Helper T cell (primary cell): ENCODE measurements around a stretch of chr13.

DNA sequence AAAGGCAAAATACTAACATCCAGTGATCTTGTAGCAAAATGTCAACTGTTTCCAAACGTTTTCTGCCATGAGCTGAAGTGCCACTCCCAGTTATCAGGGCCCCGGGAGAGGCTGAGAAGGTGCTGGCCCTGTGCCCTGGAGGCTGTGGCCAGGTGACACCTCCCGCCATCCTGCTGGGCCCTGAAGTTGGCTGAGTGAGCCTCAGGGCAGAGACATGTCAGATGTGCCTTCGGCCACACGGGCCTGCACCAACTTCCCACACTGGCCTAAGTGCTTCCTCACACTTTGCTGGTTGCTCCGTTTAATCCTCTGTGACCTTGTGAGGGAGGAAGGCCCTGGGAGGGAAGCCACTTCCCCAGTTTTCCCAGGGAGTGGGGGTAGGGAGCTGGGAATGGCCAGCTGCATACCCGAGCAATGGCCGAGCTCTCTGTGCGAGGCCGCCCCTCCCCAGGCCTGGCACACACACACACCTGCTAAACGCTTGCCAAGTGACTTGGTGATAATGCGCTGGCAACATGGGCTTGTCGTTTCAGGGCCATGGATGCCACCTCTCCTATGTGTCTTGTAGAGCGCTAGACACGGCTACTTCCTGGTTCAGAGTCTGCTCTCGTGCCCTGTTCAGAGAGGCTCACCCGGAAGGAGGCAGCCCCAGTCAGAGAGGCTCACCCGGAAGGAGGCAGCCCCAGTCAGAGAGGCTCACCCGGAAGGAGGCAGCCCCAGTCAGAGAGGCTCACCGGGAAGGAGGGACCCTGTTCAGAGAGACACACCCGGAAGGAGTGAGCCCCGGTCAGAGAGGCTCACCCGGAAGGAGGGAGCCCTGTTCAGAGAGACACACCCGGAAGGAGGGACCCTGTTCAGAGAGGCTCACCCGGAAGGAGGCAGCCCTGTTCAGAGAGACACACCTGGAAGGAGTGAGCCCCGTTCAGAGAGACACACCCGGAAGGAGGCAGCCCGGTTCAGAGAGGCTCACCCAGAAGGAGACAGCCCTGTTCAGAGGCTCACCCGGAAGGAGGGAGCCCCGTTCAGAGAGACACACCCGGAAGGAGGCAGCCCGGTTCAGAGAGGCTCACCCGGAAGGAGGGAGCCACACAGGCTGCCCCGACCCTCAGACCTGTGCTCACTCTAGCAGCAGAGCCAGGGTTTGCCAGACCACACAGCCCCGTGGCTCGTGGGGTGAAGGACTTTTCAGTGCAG is 4.4 kb downstream of the ADPRHL1 start:
- PRO-cap, 2 experiments: peak in 1 of 2 experiments; most common plus-strand start position 887 of the sequence (in 1); most common minus-strand start position 591 of the sequence (in 1)

GRCh38 chr13:113472178-113472912 is 18.2 kb downstream of the DCUN1D2 start:
- PRO-cap, 2 experiments: no peak in any of the 2 experiments

DNA sequence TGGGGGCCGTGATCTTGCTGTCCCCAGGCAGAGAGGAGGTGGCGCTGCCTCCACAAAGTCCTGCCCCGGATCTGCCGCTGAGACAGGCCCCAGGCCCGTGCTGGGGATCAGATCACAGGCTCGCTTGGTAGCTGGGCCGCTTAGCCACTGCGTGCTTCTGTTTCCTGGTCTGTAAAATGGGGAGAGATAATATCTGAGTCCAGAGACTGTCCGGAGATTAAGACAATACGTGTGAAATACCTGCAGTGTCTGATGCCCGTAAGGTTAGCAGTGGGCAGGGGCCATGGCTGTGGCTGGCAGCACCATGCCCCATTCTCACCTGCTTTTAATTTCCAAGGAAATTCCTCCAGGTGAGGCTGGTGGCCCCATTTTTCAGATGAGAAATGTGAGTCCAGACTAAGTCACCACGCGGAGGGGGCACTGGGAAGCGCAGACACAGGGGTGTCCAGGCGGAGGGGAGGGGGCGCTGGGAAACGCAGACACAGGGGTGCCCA is 3.3 kb downstream of the GRK1 start:
- PRO-cap, 2 experiments: no peak in any of the 2 experiments

DNA sequence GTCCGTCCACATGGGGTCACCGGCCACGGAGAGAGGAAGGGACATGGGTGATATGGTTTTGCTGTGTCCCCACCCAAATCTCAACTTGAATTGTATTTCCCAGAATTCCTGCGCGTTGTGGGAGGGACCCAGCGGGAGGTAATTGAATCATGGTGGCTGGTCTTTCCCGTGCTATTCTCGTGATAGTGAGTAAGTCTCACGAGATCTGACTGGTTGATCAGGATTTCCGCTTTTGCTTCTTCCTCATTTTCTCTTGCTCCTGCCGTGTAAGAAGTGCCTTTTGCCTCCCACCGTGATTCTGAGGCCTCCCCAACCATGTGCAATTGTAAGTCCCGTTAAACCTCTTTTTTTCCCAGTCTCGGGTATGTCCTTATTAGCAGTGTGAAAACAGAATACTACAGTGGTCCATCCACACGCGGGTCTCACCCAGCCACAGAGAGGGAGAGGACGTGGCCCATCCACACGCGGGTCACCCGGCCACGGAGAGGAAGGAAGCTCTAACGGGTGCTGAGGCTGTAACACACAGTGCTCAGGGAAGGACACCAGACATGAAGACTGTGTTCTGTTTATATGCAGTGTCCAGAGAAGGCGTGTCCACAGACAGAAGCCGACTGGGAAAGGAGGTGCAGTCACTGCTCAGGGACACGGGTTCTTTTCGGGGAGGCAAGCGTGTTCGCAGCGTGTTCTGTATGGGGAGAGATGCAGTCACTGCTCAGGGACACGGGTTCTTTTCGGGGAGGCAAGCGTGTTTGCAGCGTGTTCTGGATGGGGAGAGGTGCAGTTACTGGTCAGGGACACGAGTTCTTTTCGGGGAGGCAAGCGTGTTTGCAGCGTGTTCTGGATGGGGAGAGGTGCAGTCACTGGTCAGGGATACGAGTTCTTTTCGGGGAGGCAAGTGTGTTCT is 48.3 kb downstream of the GAS6 start:
- PRO-cap, 2 experiments: peak in 2 of 2 experiments; most common plus-strand start position 246 of the sequence (in 2)

DNA sequence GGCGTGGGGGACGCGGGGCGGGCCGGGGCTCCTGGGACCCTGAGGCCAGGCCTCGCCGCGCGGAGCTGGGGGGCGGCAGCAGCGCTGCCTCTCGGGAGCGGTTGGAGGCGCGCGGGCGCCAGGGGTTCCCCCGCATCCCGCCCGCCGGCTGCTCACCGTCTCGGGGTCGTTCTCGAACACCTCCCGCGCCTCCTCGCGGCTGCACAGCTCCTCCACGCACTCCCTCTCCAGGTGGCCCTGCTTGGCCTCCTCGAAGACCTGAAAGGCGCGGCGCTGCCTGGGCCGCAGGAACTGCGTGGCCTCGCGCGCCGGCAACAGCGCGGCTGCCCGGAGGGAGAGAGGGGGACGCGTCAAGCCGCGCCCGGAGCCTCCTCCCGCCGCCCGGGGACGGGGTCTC is 459 bp downstream of the GAS6 start:
- PRO-cap, 2 experiments: no peak in any of the 2 experiments

DNA sequence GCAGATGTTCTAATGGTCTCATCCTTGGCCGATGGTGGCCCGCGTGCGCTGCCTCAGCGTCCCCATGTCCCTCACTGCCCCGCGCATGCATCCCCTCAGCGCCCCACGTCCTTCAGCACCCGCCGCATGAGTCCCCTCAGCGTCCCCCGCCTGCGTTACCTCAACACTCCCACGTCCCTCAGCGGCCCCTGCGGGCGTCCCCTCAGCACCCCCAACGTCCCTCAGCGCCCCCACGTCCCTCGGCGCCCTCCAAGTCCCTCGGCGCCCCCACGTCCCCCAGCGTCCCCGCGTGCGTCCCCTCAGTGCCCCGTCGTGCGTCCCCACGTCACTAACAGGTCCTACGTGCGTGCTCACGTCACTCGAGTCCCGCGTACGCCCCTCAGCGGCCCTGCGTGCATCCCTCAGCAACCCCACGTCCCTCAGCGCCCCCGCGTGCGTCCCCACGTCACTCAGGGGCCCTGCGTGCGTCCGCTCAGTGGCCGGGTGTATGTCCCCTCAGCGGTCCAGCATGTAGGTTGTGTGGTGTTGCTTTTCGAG is 19.4 kb upstream of the GAS6 start:
- PRO-cap, 2 experiments: no peak in any of the 2 experiments

GRCh38 chr13:113928627-113929154 is 45.2 kb downstream of the C13orf46 start:
- PRO-cap, 2 experiments: no peak in any of the 2 experiments

GRCh38 chr13:113935476-113935965 is 38.4 kb downstream of the C13orf46 start:
- PRO-cap, 2 experiments: no peak in any of the 2 experiments

DNA sequence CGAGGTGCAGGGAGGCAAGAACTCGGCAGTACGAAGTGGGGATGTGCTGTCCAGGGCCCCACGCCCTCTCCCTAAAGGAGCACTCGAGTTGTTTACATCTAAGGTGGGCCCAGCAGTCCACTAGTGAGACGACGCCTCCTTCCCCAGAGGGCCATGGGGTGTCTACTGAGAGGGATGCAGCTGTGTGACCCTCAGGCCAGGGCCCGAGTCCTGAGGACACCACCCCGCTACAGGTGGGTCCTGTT is 4.2 kb downstream of the C13orf46 start:
- PRO-cap, 2 experiments: no peak in any of the 2 experiments

DNA sequence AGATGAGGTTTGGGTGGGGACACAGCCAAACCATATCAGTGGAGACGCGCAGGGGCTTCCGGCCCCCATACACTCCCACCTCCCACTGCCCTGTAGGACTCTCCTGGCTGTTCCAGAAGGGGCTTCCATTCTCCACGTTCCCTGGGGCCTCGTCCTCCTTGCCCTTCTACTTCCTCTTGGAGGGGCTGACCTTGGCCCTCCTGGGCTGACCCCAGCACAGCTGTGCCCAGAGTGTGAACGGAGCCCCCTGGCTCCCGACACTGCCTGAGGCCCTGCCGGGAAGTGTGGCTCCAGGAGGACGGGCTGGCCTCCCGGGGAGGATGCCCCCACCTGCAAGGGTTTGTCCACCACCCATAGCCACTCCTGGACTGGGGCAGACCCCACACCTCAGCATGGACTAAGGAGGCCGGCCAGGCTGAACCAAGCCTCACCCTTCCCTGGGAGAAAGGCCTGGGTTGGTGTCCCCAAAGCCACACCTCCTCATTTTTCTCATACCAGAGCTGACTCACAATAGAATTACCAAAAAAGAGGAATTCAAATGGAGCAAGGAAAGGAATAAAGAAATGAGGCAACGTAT is 2.8 kb upstream of the C13orf46 start:
- PRO-cap, 2 experiments: no peak in any of the 2 experiments

GRCh38 chr13:114025147-114025711 is 51.4 kb upstream of the C13orf46 start:
- PRO-cap, 2 experiments: no peak in any of the 2 experiments

- PRO-cap, 2 experiments: no peak in any of the 2 experiments
These were observed 63.0 kb upstream of the C13orf46 start for GRCh38 chr13:114036783-114037337.

- PRO-cap, 2 experiments: peak in 2 of 2 experiments; most common plus-strand start chr13:114144020 (in 1); most common minus-strand start chr13:114144019 (in 2)
These were observed 11.4 kb upstream of the RASA3 start for GRCh38 chr13:114143677-114144319.

- PRO-cap, 2 experiments: peak in 2 of 2 experiments; most common plus-strand start chr13:114281914 (in 1); most common minus-strand start chr13:114281749 (in 1)
These were observed 397 bp downstream of the UPF3A start for GRCh38 chr13:114281711-114282284.

DNA sequence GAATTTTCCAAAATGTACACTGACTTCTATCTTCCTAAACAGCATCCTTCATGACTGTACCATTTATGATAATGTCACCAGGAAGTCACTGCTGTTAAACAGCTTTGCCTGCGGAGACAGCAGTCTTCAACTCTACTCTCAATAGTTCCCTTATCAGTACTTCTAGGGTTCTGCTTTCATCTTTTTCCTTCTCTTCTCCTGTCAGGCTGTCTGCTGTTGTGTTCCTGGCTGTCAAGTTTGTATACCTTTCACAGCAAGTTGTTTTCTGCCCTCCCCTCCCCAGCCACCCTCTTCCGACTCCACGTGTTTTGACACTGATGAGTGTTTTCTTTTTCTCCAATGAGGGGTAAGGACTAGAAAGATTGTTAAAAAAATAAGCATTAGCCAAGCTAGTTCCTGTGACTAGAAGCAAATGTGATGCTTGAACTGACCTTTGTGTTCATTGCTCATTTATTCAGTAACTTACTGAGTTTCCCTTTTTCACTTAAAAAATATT is 2.2 kb downstream of the UPF3A start:
- PRO-cap, 2 experiments: no peak in any of the 2 experiments